SK-N-MC (cell line): ENCODE measurements around a stretch of chr3.

- RRBS, result no CpG with 5 or more reads among the region's 10 CpGs
Measured at GRCh38 chr3:52691164-52692257, 5.7 kb downstream of the GNL3 start.

DNA sequence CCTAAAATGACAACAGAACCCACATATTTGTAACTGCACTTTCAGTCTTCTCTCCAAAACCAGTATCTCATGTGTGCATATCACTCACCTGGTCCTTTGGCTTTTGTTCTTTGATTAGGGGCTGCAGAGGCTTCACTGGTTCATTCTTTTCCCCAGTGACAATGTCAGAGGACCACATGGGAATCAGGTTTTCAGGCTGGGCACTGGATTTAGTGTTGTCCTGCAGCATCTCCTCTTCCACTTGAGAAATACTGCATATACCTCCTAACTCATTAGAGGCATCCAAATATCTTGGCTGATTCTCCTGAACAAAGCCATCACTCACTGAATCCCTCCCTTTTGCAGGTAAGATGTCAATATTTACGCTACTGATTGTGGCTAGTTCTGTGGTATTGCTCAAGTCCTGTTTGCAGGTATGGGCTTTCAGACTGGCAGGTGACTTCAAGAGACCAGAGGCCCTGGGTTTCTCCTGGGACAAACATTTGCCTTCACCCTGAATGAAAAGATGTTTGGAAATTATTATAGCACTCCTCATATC is 18.8 kb downstream of the NEK4 start:
- RRBS, result no CpG with 5 or more reads among the region's 1 CpG

GRCh38 chr3:52787519-52788118 is 7.0 kb upstream of the ITIH3 start:
- RRBS, result no CpG with 5 or more reads among the region's 14 CpGs

DNA sequence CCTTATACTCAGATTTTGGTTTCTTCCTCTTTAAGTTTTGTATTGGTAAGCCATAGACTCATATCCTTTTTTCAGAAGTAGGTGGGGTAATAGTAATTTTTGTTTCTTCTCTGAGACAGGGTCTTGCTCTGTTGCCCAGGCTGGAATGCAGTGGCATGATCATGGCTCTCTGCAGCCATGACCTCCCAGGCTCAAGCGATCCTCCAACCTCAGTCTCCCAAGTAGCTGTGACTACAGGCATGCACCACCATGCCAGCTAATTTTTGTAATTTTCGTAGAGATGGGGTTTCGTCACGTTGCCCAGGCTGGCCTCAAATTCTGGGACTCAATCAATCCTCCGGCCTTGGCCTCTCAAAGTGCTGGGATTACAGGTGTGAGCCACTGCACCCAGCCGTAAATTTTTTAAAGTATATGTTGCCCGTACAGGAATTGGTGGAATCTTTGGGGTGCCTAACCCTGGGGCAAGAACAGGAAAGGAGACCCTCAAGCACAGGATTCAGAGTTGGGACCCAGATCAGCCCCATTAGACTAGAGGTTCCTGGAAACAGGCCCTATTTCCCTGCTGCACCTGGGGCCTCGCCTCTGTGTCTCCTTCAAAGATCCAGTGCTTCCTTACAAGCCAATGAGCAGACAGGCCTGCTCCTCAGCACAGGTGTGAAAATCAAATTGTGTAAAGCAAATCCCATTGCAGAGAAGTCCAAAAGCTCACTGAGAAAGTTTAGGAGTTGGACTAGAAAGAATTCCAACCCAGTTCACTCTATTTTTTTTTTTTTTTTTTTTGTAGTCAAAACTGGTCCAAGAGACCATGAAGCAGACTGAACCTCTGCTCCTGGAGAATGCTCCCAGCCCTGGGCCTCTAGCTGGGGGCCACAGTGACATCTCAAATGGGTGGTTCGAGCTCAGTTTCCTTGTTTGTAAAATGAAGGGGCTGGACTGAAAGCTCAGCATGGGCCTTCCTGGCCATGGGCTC is 17.9 kb downstream of the ITIH3 start:
- RRBS, result no CpG with 5 or more reads among the region's 9 CpGs

DNA sequence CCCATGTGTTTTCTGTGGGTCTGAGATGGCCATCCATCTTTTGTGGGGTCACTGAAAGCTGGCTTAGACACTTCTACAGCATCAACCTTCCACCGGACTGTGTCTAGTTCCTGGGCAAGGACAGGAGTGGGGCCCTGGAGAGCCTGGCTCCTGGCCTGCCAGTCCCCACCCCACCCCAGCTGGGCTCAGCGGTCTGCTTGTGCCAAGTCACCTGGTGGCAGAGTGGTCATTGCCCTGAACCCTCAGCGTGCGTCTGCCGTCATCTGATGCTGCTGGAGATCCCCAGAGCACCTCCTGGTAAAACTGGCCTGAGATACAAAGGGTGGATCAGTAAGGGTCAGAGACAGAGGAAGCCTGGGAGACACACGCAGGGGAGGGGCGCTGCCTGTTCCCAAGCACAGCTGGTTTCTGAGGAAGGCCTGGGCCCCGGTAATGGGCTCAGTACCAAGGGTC is 16.7 kb downstream of the ITIH4 start:
- RRBS, result 57% methylated on average over 1 of the region's 8 CpGs

DNA sequence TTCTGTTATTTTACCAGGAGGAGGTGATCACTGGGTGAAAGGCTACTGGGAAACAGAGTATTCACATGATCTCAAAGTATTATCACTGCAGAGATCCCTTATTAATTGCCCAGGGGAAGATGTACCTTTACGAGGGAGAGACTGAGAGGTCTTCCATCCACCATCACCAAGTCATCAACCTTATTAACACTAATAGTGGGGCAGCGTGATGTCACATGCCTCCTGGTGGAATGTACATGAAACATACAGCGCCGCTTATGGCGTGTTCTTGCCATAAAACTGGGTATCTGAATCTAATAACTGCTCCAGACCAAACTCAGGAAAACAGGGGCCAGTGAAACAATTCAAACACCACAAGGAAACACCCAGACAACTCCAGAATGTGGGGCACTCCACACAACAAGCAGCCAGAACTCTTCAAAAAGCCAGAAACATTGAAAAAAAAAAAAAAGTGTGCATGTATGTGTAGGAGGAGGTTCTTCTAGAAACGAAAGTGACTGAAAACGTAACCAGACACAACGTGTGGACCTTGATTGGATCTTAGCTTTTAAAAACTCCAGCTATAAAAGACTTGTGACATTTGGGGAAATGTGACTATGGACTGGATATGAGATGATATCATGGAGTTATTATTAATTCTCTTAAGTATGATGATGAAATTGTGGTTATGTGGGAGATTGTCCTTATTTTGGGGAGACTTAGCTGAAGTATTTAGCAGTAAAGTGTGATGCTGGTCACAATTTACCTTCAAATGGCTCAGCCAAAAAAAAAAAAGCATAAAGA is 4.5 kb downstream of the STIMATE start:
- RRBS, result no CpG with 5 or more reads among the region's 8 CpGs

GRCh38 chr3:53150186-53150796 is 10.7 kb upstream of the PRKCD start:
- RRBS, result no CpG with 5 or more reads among the region's 3 CpGs

DNA sequence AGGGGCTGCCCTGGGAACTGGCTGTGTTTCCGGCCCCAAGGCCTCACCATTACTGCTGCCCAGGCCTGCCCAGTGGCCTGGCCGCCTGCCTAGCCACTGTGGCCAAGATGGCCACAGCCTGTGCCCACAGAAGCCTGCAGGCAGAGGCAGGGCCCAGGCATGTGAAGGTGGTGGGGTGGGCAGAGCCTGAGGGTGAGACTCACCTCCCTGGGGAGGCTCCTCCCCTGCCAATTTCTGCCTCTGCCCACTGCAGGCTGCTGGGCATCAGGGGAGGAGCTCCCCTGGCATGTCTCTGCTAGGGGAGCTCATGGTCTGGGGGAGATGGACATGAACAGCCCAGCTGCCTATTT is 6.0 kb upstream of the PRKCD start:
- RRBS, result no CpG with 5 or more reads among the region's 2 CpGs

GRCh38 chr3:53160445-53160956 is 508 bp upstream of the PRKCD start:
- RRBS, result 26% methylated on average over 10 of the region's 28 CpGs

GRCh38 chr3:53162692-53163141 is 1.7 kb downstream of the PRKCD start:
- RRBS, result no CpG with 5 or more reads among the region's 6 CpGs

DNA sequence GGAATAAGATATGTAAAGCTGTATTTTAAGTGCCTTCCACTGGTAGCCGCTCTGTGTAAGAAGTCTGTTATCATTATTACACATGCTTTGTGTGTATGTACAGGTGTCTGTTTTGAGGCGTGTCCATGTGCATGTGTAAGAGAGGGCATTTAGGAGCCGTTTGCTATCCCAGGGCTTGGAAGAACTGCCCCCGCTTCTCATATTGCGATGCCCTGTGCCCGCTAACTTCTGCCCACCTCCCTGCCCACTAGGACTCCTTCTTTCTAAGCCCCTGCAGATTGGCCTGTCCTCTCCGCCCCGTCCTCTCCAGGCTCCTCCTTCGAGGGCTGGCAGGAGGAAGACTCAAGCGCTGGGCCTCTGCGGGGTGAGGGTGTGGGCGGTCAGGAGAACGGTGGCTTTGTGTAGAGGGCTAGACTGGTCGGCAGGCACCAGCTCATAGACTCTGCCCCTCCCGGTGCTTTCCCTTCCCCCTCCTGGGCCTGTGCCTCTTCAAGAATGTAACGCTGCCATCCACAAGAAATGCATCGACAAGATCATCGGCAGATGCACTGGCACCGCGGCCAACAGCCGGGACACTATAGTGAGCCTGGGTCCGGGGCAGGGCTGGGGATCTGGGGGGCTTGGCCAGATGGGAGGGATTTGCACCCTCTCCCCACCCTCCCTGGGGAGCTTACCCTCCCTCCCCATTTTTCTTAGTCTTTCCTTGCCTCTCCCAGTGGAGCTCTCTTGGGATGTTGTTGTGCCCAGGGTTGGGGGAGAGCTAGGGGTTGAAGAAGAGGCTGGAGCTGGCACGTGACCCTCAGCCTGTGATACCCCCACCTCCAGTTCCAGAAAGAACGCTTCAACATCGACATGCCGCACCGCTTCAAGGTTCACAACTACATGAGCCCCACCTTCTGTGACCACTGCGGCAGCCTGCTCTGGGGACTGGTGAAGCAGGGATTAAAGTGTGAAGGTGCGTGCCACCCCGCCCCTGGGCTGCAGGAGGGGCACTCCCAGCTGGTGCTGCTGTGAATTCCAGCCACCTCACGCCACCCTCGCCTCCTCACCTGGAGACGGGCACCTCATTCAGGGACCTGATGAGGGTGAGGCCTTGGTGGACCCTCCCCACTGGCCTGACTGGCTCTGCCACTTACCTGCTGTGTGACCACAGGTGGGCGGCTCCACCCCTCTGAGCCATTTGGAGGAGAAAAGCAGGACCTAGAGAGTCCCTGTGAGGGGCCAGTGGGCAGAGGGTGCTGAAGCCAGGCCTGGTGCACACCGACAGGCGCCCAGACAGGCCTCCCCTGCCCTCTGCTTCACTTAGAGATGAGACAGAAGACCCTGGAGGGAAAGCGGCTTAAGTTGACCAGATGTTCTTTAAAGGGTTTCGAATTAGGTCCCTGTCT is 22.1 kb downstream of the PRKCD start:
- RRBS, result 91% methylated on average over 5 of the region's 38 CpGs

GRCh38 chr3:53196608-53197536 is 35.9 kb downstream of the PRKCD start:
- RRBS, result no CpG with 5 or more reads among the region's 19 CpGs

DNA sequence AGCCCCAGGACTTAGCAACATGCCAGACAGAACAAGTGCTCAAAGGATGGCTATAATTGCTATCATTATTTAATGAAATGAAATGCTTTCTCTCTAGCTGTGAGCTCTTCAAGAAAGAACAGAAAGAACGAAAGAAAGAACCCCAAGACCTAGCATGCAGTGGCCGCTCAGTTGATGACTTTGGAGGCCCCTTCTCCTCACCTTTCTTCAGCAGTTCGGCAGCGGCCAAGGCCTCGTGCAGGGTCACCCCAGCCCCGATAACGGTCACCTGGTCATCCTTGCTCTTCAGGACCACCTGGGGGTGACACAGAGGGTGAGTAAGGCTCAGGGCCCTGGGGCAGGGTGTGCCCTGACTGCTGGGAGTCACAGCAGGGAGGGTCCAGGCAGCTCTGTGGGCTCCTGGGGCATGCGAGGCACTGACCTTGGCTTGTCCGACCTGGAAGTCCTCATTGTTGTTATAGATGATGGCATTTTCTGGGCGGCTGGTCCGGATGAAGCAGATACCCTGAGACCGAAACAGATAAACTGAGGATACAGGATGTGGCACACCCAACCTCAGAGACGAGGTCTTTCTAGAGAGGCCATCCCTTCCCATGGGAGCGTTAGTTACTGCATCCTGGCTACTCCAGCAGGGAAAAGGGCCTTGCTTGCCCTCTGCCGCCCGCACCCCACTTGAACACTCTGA is 27.8 kb downstream of the TKT start:
- RRBS, result no CpG with 5 or more reads among the region's 16 CpGs

- RRBS, result no CpG with 5 or more reads among the region's 4 CpGs
Measured at GRCh38 chr3:53275097-53275701, 19.4 kb upstream of the TKT start.

DNA sequence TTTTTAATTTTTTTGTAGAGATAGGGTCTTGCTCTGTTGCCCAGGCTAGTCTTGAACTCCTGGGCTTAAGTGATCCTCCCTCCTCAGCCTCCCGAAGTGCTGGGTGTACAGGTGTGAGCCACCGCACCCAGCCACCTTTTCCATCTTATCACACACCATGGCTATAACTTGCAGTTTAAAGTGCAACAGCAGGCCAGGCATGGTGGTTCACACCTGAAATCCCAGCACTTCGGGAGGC is 25.7 kb upstream of the TKT start:
- RRBS, result no CpG with 5 or more reads among the region's 3 CpGs

GRCh38 chr3:53495482-53496128 is 1.2 kb downstream of the CACNA1D start:
- RRBS, result 4% methylated on average over 30 of the region's 56 CpGs

- RRBS, result no CpG with 5 or more reads among the region's 5 CpGs
Measured at GRCh38 chr3:53496129-53496299, 1.6 kb downstream of the CACNA1D start.

DNA sequence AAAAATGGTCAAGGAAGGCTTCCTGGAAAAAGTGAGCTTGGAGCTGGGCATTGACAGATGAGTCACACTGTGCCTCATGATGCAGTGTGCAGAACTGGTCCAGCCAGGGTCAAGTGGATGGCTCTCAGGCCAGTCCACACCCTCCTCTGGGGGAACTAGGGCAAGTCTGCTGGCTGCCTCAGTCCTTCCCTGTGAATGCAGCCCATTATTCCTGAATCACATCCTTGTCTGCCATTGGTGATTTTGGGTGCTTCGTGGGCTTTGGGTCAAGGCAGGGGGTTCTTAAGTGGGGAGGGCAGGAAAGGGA is 76.4 kb downstream of the CACNA1D start:
- RRBS, result no CpG with 5 or more reads among the region's 1 CpG

DNA sequence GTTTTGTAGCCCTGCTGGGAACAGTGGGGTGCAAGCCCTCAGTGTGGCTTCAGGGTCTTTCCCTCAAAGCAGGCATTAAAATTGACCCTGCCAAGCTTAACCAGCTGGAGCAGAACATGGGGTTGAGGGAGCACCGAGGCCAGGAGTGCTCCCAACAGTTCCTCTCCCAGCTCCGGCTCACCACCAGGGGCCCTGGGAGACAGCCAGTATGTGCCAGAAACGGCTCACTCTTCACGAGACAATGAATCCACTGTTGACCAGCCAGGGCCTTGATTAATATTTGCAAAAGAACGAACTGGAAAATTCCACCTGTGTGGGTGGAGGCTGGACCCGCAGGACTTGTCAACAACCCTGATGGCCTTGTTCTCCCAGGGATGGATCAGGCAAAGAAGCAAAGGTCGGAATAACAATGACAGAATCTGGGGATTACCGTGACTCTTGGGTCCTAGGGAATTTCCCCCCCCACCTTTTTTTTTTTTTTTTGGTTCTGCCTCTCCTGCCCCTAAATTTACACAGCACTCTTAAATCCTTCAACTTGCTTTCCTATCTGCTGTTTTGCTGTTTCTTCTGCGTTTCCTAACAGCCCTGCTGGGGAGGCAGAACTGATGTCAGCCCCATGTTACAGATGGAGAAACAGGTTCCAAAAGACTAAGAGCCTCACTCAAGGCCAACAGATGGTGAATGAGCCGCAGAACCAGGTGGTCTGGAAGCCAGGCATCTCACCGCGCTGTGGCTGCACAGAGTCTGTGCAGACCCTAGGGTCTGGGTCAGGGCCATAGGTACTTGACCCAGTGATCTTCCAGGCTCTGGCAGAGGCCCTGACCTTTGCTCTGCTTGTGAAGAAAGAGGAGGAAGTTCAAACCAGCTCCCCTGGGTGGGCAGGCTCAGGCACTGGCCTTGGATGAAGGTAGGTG is 3.2 kb downstream of the CHDH start:
- RRBS, result no CpG with 5 or more reads among the region's 12 CpGs

- RRBS, result no CpG with 5 or more reads among the region's 26 CpGs
Measured at GRCh38 chr3:54122900-54123282, 539 bp downstream of the CACNA2D3 start.